Neural progenitor cell (in vitro differentiated cells): ENCODE measurements around the genes CLDN3 and ELN.

DNA sequence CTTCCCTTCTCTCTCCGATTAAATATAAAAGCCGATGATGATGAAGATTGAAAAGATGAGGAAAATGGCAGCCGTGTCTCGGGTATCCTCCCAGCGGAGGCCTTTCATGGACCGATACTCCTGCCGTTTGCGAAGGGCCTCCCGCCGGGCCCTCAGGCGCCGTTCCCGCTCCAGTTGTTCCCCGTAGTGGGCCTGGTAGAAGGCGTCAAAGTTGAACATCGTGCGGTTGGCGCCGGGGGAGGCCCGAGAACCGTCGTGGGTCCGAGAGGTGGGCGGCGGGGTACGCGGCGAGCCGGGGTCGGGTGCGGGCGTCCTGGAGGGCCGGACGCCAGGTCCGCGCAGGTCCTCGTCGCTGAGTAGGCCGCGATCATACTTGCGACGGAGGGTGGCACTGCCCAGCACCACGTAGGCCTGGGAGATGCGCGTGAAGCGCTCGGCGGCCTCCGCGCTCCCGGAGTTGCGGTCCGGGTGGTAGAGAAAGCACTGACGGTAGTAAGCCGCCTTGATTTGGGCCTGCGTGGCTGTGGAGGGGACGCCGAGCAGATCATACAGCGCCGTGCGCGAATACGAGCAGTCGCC is 439 bp downstream of the DNAJC30 start:
- RAMPAGE, long total RNA = no peak

GRCh38 chr7:73707106-73707683 is 12.3 kb downstream of the STX1A start:
- RAMPAGE, long total RNA = no peak

DNA sequence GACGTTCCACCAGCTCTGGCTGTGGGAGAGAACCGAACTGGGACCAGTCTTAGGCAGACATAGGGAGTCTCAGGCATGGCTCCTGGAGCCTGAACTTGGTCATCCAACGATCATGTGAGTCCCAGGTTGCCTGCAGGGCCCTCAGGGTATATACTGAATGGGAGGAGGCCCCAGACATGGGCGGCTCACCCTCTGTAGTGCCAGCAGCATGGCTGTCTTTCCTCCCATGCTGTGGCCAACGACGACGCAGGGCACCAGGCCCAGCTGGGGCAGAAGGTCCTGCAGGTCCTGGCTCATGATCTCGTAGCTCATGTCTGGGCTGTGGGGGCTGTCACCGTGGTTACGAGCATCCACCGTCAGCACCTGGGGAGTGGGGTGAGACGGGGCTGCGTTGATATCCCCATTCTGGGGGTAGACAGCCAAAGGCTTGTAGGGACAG is 1.2 kb downstream of the ABHD11 start:
- RAMPAGE, long total RNA = no peak

DNA sequence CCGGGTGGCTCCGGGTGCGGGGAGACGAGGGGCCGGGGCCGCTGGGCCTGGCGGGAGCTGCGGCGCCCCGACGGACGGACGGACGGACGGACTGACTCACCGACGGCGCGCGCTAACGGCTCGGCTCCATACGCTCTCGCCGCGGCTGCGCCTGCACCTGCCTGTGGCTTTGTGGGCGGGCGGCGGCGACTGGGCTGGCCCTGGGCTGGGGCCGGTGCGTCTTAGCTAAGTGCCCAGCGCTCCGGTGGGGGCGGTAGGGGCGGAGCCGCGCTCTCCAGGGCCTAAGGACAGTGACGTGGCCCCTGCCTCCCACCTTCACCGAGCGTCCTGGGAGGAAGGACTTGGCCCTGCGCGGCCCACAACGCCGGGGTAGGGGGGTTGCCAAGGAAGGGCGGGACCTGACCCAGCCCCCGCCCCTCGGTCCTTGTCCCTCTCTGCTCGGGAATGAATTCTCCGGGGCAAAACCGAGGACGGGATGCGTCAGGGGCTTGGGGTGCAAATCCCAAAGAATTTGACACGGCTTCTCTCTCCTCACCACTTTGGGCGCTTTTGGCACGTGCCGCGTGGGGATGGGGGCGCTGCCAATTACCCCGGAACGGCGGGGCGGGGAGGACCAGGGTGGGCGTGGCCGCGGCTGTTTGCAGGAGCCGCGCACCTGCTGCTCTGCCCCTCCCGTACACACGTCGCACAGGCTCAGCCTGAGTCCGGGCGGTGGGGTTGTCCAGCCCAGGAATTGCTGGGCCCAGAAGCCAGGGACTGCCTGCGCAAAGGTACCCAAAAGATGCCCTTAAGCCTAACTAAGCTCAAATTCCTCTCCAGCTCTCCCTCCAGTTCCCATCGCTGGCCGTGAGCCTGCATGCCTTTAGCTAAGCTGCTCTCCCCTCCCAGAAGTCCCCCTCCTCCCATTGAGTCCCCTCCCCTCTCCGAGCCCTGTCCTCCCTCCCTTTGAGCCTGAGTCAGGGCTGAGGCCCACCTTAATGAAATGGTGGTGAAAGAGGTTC is at the start of gene CLDN3:
CLDN3 (minus strand) TSS at position 196 of the 1,001 bp plus-strand sequence.
- RAMPAGE, long total RNA = no peak

DNA sequence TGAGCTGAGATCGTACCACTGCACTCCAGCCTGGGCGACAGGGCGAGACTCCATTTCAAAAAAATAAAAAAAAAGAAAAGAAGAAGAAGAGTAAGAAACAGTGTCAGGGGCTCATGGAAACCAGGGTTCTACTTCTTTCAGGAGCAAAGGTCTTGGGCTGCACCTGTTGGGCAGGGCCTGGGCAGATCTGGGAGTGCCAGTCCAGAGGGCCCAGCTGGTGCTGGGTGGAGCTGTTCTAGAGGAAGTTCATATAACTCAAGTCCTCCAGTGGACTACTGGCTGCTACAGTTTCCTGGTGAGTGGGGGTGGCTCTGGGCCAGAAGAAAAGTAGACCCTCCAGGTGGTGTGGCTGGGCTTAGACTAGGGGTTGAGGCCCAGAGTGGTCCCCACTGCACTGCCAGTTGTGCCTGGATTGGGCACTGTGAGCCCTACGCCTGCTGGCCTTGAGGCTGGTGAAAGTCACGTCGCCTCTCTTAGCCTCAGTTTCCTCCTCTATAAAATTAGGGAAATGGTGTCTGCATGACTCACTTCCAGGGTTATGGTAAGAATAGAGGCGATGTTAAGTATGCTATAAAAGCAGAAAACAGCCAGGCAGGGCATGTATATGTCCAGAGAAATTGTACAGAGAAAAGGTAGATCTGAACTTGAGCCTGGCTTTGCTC is 3.6 kb upstream of the CLDN3 start:
- RAMPAGE, long total RNA = no peak

- RAMPAGE, long total RNA = no peak
These were observed 4.3 kb upstream of the CLDN3 start for GRCh38 chr7:73774230-73774814.

- RAMPAGE, long total RNA = no peak
These were observed 1.9 kb downstream of the CLDN4 start for GRCh38 chr7:73832656-73833228.

- RAMPAGE, long total RNA = no peak
These were observed 9.2 kb upstream of the METTL27 start for GRCh38 chr7:73851368-73852059.

DNA sequence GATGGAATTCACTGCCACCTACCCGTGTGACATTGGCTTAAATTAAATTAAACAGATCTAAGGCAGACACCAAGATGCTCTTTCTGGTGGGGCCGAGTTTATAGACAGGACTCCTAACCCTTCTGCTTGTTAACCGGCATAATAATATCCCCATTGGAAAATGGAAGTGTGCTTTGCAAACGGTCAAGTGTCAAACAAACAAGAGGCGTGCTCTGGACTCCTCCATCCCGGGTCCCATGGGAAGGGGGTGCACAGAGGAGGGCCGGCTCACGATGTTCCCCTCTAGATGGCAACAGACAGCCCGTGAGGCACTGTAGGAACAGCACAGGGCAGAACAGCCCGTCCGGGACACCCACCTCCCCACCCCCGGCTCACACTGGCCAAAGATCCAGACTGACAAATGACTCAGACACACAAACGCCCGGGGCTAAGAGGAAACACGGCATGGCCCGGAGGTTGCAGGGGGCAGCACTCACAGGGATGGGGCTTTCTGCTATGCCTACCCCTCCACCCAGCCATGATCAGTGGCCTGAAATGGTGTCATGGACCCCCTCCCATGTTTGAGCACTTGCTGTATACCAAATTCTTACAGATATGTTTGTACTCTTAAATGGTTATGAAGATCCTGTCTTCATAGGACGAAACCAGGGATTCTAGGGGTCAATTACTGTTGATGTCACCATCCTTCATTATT is 4.9 kb upstream of the ELN start:
- RAMPAGE, long total RNA = no peak

DNA sequence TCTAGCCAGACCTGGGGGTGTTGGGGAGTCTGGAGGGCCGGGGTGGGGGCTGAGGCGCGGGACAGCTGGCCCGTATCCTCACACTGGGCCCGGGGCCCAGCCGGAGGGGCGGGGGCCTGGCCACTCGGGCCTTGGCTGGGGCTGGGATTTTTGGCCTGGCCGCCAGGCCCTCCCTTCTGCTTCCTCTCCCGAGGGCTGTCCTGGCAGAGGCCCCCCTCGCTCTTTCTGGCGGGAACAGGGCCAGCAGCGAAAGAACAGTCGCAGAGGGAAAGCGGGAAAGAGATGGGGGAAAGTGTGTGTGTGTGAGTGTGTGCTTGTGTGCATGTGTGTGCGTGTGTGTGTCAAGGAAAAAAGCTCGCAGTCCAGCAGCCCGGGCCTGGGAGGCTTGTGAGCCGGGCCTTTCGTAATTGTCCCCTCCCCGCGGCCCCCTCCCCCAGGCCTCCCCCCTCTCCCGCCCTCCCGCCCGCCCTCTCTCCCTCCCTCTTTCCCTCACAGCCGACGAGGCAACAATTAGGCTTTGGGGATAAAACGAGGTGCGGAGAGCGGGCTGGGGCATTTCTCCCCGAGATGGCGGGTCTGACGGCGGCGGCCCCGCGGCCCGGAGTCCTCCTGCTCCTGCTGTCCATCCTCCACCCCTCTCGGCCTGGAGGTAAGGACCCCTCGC is at the start of gene ELN:
ELN (plus strand) TSS at position 553 of the 664 bp plus-strand sequence.
- RAMPAGE, long total RNA = no peak

GRCh38 chr7:74287318-74287720 is 1.9 kb upstream of the CLIP2 start:
- RAMPAGE, long total RNA = no peak

DNA sequence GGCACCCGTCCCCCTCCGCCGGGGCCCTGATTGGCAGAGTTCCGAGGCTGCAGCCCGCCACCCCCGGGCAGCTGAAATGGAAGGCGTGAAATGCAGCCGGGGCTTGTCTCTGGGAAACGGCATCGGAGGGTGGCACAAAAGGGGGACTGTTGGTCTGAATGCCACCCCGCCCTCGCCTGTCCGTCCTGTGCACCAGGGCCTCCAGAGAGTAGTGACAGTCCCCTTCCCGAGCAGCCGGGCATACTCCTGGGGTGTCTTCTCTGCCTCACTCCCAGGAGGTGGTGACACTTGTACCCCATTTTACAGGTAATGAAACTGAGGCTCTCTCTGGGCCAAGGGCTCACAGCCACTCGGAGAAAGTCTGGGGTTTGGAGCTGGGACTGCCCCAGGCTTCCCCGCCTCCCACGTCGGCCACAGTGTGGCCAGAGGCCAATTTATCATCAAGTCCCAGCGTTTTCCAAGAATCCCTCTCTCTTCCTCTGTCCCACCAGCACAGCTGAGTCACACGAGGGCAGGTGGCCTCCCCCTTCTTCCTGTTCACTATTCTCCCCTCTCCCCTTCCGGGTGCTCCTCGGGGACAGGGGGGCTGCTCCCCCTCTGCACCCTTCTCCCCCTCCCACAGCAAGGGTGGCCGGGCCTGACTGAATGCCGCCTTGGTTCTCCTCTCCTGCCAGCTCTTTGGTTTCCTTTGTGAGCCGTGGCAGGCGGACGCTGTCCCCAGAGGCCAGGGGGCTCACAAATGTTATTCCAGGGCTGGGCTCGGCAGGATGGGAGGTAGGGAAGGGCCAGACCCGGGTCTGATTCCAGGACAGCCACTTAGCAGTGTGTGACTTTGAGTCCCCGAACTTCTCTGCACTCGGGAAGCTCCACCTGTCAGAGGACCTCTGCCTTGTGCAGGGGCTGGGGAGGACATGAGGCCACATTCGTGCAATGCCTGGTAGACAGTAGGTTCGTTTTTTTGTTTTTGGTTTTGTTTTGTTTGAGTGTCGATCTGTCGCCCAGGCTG is 17.6 kb downstream of the CLIP2 start:
- RAMPAGE, long total RNA = no peak

DNA sequence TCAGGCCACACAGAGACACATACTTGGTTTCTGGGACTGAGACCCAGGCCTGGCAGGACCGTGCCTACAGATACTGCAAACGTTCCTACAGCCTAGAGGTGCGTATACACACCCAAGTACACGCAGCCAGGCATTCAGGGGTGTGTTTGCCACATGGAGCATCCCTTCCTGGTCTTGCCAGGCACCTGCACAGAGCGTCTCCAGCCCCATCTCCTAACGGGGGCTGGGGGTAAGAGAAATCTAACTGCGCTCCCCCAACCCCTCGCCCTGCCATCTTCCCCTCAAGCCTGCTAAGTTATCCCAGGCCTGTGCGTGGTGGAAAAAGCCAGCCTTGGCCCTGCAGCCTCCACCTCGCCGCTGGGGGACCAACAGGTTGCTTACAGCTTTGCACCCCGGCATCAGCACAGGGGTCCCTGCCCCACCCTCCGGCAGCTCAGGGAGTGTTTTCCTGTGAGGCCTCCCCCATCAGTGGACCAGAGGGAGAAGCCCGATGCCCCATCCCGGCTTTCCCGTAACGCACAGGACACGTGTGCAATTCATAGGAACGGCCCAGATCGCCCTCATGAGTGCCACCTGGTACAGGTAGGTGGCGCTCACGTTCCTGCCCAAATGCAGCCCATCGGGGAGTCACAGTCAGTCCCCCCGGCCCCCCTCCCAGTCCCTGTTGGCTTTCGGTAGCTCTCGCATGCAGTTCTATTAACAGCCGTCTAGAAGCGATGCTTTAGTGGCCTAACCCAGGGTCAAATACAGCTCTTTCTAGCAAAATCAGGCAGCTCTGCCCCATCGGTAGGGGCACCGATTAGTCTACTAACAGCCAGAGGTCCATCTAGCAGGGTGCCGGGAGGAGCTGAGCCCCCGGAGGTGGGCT is 48.6 kb upstream of the GTF2IRD1 start:
- RAMPAGE, long total RNA = no peak

DNA sequence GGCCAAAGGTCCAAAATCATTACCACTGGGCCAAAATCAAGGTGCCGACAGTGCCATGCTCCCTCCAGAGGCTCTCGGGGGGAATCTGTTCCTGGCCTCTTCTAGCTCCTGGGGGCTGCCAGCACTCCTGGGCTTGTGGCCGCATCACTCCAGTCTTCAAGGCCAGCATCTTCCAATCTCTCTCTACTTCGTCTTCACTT is 38.9 kb downstream of the GTF2IRD1 start:
- RAMPAGE, long total RNA = no peak

GRCh38 chr7:74498934-74499713 is 45.4 kb downstream of the GTF2IRD1 start:
- RAMPAGE, long total RNA = no peak

- RAMPAGE, long total RNA = no peak
These were observed 60.5 kb downstream of the GTF2IRD1 start for GRCh38 chr7:74513926-74514806.

DNA sequence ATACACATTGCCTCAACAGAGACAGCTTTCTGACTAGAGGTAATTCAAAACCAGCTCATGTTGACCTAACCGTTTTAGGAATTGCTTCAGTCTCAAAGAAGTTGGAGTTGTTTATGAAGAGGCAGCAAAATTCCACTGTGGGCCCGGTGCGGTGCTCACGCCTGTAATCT is 2.2 kb upstream of the GTF2I start:
- RAMPAGE, long total RNA = no peak

DNA sequence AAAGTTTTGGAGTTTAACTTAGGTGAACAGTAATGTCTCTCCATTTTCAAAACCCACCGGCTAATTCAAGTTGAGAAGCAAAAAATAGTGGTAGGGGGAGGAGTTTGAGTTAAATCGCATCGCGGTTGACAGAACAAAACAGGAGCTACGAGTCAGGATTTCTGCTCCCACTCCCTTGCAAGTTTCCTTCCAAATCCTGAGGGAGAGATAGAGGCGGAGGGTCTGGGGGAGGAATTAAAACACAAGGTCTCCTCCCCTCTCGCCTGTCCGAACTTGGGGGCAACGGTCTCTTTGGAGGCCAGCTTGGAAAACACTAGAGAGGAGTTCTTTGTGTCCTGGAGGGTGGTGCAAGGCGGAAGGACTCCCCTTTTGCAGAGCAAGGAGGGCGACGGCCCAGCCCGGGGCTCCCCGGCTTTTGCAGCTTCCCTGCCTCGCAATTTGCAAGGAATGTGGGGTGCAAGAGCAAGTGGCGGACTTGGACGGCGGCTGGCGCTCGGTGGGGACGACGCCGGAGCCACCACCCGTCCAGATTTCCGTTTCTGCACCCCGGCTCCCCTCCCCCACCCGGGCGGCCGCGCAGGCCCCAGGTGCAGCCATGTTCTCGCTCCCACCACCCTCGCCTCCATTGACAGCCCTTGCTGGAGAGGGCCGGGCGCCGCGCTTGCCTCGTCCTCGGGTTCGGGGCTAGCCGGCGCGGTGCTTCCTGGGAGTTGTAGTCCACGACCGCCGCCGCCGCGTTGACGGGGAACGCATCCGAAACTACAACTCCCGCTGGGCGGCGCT is 492 bp upstream of the GTF2I start:
- RAMPAGE, long total RNA = no peak

GRCh38 chr7:74700177-74701352 is 43.0 kb downstream of the GTF2I start:
- RAMPAGE, long total RNA = no peak

GRCh38 chr7:75051954-75052833 is 21.4 kb downstream of the RCC1L start:
- RAMPAGE, long total RNA = no peak